ENCODE measurements around the gene GOLGA6L24.

- PRO-cap = no peak
CAGE:
- cytosol, long polyA minus RNA = no peak
- cytosol, long polyA plus RNA = no peak
- long polyA plus RNA = no peak
- nucleus, long polyA minus RNA = no peak
- nucleus, long polyA plus RNA = no peak
Observed at GRCh38 chr15:25900897-25901478, 37.9 kb upstream of the ATP10A start.

GRCh38 chr15:26771406-26772291 lies 1.2 kb downstream of the GABRB3 start:
- PRO-cap = no peak
CAGE:
- cytosol, long polyA minus RNA = no peak
- cytosol, long polyA plus RNA = no peak
- long polyA plus RNA = no peak
- nucleus, long polyA minus RNA = no peak
- nucleus, long polyA plus RNA = no peak

GRCh38 chr15:28106220-28106599 lies 7.1 kb upstream of the OCA2 start:
- PRO-cap = no peak
CAGE:
- cytosol, long polyA minus RNA = no peak
- cytosol, long polyA plus RNA = no peak
- long polyA plus RNA = no peak
- nucleus, long polyA minus RNA = no peak
- nucleus, long polyA plus RNA = no peak

DNA sequence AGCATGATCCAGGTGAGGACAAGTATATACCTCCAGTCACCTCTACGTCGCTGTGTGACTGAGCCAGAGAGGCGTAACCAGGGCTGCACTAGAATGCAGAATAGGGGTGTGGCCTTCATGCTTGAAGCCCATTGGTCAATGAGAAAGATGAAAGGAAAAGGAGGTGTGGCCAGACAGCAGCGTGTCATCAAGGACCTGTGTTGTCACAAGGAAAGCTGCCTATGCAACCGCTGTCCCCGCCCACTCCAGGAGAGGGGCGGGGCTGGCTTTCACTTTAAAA lies at the start of gene GOLGA6L24:
Gene GOLGA6L24, minus strand, starts transcription at position 60 of the 280 bp plus-strand sequence.
- PRO-cap = no peak
CAGE:
- cytosol, long polyA minus RNA = no peak
- cytosol, long polyA plus RNA = no peak
- long polyA plus RNA = no peak
- nucleus, long polyA minus RNA = no peak
- nucleus, long polyA plus RNA = no peak

DNA sequence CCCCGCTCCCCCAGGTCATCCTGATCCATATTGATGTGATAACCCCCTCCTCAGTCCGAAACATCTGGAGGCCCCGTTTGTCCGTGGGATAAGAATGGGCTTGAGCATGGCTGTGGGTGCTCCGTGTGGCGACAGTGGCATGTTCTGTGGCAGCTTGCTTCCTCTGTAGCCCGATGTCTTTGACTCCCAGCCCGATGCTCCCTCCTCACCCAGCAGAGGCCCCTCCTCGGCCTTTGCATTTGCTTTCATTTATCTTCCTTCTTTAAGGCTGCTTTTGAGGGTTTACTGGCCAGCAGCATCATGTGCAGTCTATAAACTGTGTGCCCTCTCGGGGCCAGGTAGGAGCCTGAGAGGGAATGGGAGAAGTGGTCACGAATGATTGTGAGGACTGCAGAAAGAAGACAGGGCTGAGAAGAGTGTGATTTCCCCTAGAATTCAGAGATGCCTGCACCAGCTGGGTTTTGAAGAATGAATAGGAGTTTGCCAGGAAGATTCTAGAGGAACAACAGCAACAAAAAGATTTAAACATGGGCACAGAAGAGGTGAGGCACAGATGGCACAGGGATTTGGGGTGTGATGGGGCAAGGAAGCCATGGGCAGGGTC lies 34.1 kb downstream of the APBA2 start:
- PRO-cap = no peak
CAGE:
- cytosol, long polyA minus RNA = no peak
- cytosol, long polyA plus RNA = no peak
- long polyA plus RNA = no peak
- nucleus, long polyA minus RNA = no peak
- nucleus, long polyA plus RNA = no peak

DNA sequence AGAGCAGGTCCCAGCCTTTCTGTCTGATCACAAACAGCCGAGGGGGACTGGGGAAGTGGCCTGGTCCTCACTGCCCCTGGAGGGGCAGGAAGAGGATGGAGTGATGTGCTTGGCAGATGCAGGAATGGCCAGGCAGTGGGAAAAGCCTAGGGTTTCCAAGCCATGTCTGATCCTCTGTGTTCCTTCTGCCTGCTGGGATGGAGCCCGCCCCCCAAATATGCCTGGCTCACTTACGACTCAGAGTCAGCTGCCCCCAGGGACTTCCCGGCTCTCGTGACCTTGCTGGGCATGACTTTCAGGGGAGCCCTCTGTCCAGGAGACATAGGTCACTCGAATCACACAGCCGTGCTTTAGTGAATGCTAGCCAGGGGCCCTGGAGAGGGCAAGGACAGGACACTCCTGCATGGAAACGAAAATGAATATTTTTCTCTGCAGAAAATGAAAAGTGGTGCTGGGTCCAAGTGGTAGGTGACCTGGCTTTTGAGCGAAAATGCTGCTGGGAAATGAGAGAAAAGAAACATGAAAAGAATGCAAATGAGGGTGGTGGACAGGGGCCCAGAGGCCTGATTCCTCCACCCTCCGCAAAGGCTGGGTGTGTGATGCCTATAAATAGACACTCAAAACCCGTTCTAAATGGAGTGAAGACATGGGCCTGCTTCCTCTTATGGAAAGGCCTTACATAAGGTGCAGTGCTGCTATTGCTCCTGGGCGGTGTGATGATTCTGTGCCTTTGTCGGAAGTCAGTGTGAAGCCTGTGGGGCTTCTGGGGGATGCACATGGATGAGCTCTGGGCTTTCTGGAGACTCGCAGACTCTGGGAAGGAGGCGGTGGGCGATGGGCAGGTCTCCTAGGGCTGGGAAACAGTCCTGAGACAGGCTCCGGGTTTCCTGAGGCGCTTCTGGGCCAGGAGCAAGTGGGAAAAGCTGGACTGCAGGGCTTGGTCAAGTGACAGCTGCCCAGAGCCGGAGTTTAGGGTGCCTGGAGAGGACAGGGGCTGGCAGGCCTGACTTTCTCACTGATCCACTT lies 107.5 kb downstream of the APBA2 start:
- PRO-cap = no peak
CAGE:
- cytosol, long polyA minus RNA = no peak
- cytosol, long polyA plus RNA = no peak
- long polyA plus RNA = no peak
- nucleus, long polyA minus RNA = no peak
- nucleus, long polyA plus RNA = no peak

- PRO-cap = unidirectional peak, minus-strand start at chr15:29698493
CAGE:
- cytosol, long polyA minus RNA = no peak
- cytosol, long polyA plus RNA = no peak
- long polyA plus RNA = no peak
- nucleus, long polyA minus RNA = no peak
- nucleus, long polyA plus RNA = no peak
Observed at GRCh38 chr15:29698035-29698609, 124.1 kb downstream of the TJP1 start.

DNA sequence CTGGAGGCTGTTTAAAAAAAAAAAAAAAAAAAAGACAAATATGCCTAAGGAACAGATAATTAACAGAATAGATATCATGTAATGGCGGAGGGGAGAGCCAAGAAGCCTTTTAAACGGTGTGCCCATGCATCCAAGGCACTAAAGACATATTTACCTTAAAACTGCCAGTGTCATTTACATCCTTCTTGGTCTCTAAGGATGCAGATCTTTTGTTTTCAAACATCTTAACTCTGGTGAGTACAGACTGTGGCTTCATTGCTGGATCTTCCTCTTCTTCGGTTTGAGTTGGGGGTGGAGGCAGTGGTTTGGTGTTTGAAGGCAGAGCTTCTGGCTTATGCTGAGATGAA lies 104.2 kb downstream of the TJP1 start:
- PRO-cap = no peak
CAGE:
- cytosol, long polyA minus RNA = no peak
- cytosol, long polyA plus RNA = no peak
- long polyA plus RNA = no peak
- nucleus, long polyA minus RNA = no peak
- nucleus, long polyA plus RNA = no peak

- PRO-cap = no peak
CAGE:
- cytosol, long polyA minus RNA = no peak
- cytosol, long polyA plus RNA = no peak
- long polyA plus RNA = no peak
- nucleus, long polyA minus RNA = no peak
- nucleus, long polyA plus RNA = no peak
Observed at GRCh38 chr15:29925813-29926213, 103.5 kb upstream of the TJP1 start.

- PRO-cap = no peak
CAGE:
- cytosol, long polyA minus RNA = no peak
- cytosol, long polyA plus RNA = no peak
- long polyA plus RNA = no peak
- nucleus, long polyA minus RNA = no peak
- nucleus, long polyA plus RNA = no peak
Observed at GRCh38 chr15:30669774-30670822, 66.3 kb downstream of the GOLGA8H start.

DNA sequence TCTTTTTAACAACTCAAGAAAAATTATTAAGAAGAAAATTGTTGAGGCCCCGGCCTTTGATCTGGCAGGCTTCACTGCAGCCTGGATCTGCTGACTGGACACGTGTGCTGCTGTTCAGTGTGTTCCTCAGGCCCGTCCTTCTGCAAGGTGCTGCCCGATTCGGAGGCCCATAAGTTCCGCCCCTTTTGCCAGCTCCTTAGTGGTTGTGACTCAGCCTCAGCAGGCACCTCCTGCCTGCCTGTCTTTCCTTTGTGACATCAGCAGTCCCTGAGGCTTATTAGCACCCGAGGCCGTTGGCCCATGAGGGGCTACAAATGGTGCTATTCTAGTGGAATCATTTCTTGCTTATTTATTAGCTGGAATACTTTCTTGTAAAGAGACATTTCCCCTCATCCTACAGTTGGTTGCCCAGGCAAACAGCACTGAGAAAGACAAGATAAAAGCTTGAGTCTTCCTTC lies 75.4 kb upstream of the FAN1 start:
- PRO-cap = no peak
CAGE:
- cytosol, long polyA minus RNA = no peak
- cytosol, long polyA plus RNA = no peak
- long polyA plus RNA = no peak
- nucleus, long polyA minus RNA = no peak
- nucleus, long polyA plus RNA = no peak

DNA sequence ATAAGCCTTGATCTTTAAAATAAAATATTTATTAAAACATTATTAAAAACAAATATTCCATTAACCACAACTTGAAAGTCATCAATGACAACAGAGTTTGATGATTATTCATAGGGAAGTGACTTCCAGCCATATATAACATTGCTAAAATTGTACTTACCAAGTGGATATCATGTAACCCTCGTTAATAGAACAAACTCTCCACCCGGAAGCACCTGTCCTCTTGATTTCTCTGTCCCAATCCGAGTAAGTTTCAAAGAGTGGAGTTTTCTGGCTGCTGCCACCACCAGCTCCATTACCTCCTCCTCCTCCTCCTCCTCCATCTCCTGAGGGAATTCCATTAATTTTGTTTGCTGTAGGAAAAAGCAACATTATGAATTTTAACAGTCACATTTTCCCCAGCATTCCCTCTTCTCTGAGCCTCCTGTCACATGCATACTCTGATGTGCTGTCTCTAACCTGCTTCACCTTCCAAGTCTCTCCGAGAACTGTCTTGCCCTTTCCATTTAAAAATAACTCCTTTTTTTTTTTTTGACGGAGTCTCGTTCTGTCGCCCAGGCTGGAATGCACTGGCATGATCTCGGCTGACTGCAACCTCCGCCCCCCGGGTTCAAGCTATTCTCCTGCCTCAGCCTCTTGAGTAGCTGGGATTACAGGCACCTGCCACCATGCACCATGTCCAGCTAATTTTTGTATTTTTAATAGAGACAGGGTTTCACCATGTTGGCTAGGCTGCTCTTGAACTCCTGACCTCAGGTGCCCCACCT lies 30.5 kb downstream of the MTMR10 start:
- PRO-cap = no peak
CAGE:
- cytosol, long polyA minus RNA = no peak
- cytosol, long polyA plus RNA = no peak
- long polyA plus RNA = no peak
- nucleus, long polyA minus RNA = no peak
- nucleus, long polyA plus RNA = no peak

DNA sequence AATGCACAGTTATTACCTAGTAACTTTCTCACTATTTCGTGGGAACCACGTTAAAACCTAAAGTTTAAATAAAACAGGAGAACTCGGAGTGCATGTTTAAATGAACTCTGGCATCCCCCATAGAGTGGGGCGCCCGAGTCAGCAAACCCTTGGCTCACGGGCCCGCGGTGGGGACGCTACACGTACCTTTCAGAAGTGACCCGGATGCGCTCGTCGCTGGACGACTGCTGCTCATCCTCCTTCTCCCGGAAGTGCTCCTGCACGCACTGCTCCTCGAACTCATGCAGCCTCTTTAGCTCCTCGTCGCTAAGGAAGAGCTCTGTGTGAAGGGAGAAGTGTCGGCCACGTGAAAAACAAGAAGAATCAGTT lies 34.5 kb upstream of the MTMR10 start:
- PRO-cap = no peak
CAGE:
- cytosol, long polyA minus RNA = no peak
- cytosol, long polyA plus RNA = no peak
- long polyA plus RNA = no peak
- nucleus, long polyA minus RNA = no peak
- nucleus, long polyA plus RNA = no peak

- PRO-cap = no peak
CAGE:
- cytosol, long polyA minus RNA = no peak
- cytosol, long polyA plus RNA = no peak
- long polyA plus RNA = no peak
- nucleus, long polyA minus RNA = no peak
- nucleus, long polyA plus RNA = no peak
Observed at GRCh38 chr15:31265181-31265748, 61.4 kb upstream of the KLF13 start.

- PRO-cap = no peak
CAGE:
- cytosol, long polyA minus RNA = no peak
- cytosol, long polyA plus RNA = no peak
- long polyA plus RNA = no peak
- nucleus, long polyA minus RNA = no peak
- nucleus, long polyA plus RNA = no peak
Observed at GRCh38 chr15:31265749-31266920, 60.5 kb upstream of the KLF13 start.

- PRO-cap = no peak
CAGE:
- cytosol, long polyA minus RNA = no peak
- cytosol, long polyA plus RNA = no peak
- long polyA plus RNA = no peak
- nucleus, long polyA minus RNA = no peak
- nucleus, long polyA plus RNA = no peak
Observed at GRCh38 chr15:31326548-31326604, 259 bp upstream of the KLF13 start.

DNA sequence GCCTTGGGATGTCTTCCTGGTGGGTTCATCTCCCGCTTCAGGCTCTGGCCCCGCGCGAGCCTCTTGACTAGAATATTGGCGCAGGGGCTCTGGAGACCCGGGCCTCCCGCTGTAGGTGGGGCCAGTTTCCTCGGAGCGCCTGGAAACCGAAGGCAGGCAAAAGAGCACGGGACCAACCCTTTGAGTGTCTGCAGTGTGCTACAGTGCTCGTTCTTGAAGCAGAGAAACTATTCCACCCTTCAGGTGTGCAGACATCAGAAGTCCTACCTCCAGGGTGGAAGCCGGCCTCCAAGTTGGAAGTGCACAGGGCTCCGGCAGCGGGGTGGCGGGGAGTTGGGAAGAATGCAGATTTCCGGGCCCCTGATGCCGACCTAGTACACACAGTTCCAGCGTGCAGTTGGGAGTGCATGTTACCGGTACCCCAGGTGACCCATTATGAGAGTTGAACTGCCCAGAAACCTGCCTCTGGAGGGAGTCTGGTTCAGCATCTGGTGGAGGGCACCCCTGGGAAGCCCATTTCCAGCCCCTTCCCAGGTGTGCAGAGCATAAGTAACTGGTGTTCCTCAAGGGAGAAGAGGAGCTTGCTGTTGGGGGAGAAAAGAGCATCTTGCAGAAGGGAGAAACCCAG lies 3.0 kb downstream of the KLF13 start:
- PRO-cap = no peak
CAGE:
- cytosol, long polyA minus RNA = no peak
- cytosol, long polyA plus RNA = no peak
- long polyA plus RNA = no peak
- nucleus, long polyA minus RNA = no peak
- nucleus, long polyA plus RNA = no peak

- PRO-cap = no peak
CAGE:
- cytosol, long polyA minus RNA = no peak
- cytosol, long polyA plus RNA = no peak
- long polyA plus RNA = no peak
- nucleus, long polyA minus RNA = no peak
- nucleus, long polyA plus RNA = no peak
Observed at GRCh38 chr15:31332856-31333654, 6.4 kb downstream of the KLF13 start.

- PRO-cap = no peak
CAGE:
- cytosol, long polyA minus RNA = no peak
- cytosol, long polyA plus RNA = no peak
- long polyA plus RNA = no peak
- nucleus, long polyA minus RNA = no peak
- nucleus, long polyA plus RNA = no peak
Observed at GRCh38 chr15:31362086-31362528, 35.5 kb downstream of the KLF13 start.

- PRO-cap = no peak
CAGE:
- cytosol, long polyA minus RNA = no peak
- cytosol, long polyA plus RNA = no peak
- long polyA plus RNA = no peak
- nucleus, long polyA minus RNA = no peak
- nucleus, long polyA plus RNA = no peak
Observed at GRCh38 chr15:31366248-31366673, 39.6 kb downstream of the KLF13 start.

Data from endothelial cell of umbilical vein (primary cell).